Measurements from ENCODE around the gene ARFGEF2.

- PRO-cap = no peak
Measured at GRCh38 chr20:47708757-47709484, 76.4 kb downstream of the SULF2 start.

GRCh38 chr20:47725418-47725798 lies 59.9 kb downstream of the SULF2 start:
- PRO-cap = no peak

DNA sequence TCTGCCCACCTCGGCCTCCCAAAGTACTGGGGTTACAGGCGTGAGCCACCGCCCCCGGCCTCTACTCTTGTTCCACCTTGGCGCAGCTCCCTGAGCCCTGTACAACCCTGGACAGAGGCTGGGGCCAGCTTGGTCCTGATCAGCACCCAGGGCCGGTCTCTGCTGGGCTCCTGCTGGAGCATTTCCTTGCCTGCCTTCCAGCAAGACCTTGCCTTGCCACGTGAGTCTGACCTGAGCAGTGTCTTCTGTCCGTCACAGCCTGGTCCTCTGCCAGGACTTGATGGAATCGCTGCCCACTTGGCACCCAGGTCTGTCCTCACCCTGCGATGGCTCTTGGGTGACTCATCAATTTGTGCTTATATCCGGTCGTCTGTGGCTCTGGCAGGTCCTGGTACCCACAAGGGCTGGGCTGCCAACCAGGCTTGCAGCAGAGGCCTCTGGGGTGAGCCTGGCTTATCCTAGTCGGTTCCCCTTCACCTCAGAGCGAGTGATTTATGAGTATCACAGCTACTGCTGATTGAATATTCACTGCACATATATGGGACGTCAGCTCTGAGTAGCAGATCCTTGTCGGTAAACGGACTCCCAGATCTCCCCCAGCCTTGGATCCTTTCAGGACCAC lies 10.0 kb upstream of the SULF2 start:
- PRO-cap = no peak

- PRO-cap = no peak
Measured at GRCh38 chr20:47809705-47810250, 24.5 kb upstream of the SULF2 start.

- PRO-cap = unidirectional peak, minus-strand start at chr20:47844362
Measured at GRCh38 chr20:47844170-47844865, 59.0 kb upstream of the SULF2 start.

DNA sequence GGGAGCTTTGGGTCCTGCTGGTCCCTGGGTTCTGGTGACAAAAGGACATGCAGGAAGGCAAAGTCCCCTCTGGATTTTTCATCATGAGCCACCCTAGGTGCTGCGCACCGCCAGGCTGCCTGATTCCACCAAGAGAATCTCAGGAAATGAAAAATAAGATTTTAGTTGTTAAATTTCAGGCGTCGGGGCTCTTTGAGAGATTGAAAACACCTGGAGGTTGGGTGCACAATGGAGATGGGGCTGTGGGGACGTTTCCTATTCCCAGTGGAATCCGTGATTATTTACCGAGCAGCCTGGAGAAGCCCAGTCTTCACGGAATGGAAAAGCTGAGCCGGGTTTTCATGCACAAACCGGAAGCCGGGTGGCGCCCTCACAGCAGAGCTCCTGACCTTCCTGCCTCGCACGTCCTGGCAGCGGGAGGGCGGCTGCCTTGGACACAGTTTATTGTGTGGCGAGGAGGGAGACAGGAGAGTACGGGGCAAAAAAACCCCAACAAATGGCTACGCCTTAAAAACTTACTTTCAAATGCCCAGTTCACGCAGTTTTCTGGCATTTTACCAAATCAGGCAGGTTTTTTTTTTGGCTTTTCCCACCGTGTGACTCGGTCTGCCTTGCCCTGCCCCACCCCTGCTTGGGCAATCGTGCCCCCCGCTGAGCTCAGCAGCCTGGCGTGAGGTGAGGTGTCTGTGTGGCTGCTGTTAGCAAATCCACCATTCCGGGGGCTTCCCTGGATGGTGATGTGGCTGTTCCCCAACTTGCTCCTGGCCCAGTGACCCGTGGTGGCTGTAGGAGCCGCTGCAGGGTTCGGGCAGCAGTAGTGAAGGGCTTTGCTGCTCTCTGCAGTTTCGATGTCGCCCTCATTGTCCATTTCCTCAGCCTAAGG lies 187.0 kb upstream of the SULF2 start:
- PRO-cap = unidirectional peak, plus-strand start at position 444 of the sequence

DNA sequence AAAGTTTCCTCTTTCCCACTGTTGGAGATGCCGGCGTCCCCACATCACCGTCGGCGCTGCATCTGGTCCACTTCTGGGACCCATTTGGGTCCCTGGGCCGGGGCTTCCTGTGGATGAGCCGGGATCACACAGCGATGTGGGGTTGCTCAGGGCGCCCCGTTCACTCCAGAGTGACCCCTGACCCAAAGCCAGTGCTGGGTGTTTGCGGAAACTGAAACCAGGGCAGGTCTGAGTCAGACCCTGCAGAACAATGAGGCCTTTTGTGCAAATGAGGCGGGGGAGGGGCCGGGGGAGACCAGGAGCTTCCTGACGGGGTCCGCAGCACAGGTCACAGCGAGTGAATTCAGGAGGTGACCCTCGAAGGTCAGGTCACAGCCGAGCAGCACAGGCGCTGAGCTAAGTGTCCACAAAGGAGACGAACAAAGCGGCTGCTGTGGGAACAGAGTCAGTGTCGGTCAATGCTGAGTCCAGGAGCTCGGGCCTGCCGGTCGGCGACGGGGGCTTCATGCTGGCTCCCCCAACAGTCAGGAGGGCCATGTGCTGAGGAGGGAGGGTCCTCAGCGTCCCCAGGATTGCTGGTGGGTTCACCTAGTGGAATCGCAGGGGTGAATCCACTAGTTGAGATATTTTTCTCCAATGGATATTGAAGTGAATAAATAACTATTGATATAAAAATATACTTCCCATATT lies 188.2 kb upstream of the SULF2 start:
- PRO-cap = no peak

DNA sequence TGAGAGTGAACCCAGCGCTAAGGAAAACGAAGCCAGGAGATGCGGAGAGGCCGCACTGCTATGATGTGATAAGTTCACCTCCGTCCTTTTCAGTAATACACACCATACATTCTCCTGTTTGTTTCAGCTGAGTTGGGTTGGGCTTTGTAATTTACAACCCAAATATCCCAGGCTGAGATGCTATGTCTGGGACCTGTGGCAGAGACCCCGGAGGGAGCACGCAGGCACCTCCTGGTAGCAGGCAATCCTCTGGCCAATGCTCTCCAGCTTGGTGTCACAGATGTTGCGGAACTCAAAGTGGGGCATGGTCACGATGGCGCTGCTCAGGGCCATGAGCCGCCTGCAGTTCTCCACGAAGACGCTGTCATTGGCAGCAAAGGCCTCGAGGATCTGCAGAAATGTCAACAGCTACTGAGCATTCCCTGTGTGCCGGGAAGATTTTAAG lies 177.1 kb downstream of the PREX1 start:
- PRO-cap = no peak

- PRO-cap = no peak
Measured at GRCh38 chr20:48739347-48740017, 88.3 kb downstream of the PREX1 start.

DNA sequence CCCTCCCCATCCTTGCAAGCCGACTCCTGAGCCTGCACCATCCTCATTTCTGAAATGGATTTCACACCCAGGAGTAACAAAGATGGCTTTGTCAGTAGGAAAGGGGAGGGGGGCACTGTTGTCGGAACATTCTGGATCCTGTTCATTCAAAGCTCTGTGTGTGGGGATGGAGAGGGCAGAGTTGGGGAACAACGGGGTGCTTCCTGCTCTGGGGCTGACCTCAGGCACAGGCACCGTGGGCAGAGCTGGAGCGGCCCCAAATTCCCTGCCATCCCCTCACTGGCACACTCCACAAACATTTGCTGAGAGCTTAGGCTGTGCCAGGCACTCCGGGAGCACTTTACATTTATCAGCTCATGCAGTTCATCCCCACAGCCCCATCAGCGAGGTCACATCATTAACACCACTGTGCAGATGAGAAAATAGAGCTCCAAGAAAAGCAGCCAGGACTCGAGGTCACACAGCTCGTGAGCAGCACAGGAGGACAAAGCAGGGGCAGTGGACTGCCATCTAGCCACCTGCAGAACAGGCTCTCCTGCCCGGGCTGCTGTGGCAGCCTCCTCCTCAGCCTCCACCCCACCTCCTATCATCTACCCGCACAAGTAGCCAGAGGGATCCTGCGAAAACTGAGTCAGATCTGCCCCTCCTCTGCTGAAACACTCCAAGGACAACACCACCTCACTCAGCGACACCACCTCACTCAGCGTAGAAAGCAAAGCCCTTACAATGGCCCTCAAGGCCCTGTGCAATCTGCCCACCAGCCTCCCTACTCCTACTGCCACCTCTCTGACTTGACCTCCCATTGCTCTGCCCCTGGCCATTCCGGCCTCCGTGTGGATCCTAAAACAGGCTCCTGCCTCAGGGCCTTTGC lies 19.6 kb downstream of the PREX1 start:
- PRO-cap = no peak

DNA sequence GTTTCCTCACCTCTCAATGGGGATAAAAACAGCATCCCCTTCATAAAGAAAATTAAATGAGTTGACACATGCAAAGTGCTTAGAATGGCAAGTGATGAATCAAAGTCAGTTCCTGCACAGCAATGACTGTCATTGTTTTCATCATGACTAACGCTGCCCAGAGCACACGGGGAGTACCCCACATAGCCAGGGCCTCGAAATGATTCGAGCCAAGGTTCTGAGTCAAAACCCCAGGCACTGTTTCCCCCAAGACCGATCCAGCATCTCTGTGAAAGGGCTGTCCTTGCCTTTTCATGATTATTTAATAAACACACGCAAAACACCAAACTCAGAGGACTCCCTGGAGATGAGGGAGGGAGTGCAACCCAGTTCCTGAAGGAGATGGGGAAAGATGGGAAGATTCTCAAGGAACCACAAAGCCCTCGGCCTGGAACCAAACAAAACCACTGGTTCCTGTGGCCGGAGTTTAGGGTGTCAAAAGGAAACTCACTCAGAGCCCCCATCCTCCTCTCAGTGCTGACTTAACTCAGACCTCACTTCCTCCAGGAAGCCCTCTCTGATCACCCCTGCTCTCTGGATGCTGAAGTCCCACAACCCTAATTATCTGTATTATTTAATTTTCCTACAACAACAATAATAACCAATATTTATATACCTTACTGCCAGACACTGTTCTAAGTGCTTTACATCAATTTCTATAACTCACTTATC lies 3.7 kb downstream of the PREX1 start:
- PRO-cap = no peak

- PRO-cap = no peak
Measured at GRCh38 chr20:48851823-48852261, 24.0 kb upstream of the PREX1 start.

DNA sequence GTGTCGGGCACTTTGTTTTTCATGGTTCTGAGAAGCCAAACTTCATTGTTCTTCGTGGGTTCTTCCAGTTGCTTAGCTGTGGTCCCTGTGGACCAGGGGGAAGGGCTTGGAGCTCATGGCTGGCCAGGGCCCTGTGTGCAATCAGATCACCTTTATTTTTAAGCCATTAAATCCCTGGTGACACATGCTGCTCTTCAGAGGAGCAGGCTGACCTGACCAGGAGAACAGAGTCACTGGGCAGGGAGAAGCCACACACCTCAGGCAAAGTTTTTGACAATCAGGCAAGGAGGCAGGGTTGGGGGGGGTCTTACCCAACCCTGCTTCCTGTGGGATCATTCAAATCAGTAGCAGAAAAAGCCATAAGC lies 36.9 kb upstream of the PREX1 start:
- PRO-cap = no peak

GRCh38 chr20:48920013-48920719 lies 1.3 kb upstream of the ARFGEF2 start:
- PRO-cap = no peak

DNA sequence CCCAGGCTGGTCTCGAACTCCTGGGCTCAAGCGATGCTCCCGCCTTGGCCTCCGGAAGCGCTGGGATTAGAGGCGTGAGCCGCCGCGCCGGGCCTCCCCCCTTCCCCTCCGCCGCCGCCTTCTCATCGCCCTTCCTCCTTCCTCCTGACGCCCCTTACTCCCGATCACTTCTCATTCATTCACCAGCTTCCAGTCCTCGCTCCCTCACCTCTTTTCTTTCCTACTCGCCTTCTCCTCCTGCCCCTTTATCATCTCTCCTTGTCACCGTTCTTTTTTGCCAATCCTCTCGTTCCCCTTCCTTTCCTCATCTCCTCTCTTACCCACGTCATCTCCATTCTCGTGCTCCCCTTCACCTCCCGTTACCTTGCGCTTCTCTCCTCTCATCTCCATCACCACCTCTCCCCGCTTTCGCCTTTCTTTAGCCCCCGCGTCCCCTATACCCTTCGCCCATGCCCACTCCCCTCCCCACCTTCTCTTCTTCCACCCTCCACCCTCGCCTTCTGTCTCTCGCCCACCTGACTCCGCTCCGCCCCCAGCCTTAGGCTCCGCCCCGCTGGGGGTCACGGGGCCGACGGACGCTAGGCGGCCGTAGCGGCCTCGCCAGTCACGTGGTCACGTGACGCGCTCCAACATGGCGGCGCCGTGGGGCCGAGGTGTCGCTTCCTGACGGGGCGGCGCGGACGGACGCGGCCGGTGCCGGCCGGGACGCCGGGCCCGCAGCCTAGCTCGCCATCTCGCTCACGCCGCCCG lies at the start of gene ARFGEF2:
ARFGEF2 (plus strand) TSS at position 607 of the 750 bp plus-strand sequence.
- PRO-cap = bidirectional peak, plus-strand start at position 607 of the sequence, minus-strand start at position 540 of the sequence

DNA sequence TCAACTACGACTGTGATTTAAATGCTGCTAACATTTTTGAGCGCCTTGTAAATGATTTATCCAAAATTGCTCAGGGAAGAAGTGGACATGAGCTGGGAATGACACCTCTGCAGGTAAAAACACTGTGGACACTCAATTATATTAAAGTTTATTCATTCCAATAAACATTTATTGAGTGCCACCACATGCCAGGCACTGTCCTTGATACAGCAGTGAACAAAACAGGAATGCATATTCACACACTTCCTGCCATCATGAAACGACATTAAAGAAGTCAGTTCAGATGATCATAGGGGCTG lies 51.6 kb downstream of the ARFGEF2 start:
- PRO-cap = no peak

- PRO-cap = no peak
Measured at GRCh38 chr20:48983259-48984275, 62.1 kb downstream of the ARFGEF2 start.

DNA sequence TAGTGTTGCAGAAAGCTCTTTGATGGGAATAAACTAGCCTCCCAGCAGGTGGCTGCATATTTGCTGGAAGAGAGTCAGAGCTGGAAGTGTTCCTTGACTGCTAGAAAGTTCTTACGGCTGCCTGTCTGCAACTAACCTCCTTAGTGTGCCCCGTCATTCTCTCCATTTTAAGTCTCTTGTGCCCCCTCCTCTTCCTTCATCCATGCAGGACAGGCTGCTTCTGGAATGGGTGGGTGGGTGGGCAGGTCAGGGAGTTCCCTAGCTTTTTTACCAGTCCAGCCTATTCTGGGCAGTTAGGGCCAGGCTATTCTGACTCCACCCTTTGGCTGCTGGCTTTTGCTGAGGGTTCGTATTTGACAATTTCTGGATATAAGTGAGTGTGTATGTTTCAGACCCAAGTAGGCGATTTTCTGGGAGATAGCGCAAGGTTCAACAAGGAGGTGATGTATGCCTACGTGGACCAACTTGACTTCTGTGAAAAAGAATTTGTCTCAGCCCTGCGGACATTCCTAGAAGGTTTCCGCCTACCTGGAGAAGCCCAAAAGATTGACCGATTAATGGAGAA lies 61.0 kb upstream of the CSE1L start:
- PRO-cap = no peak

DNA sequence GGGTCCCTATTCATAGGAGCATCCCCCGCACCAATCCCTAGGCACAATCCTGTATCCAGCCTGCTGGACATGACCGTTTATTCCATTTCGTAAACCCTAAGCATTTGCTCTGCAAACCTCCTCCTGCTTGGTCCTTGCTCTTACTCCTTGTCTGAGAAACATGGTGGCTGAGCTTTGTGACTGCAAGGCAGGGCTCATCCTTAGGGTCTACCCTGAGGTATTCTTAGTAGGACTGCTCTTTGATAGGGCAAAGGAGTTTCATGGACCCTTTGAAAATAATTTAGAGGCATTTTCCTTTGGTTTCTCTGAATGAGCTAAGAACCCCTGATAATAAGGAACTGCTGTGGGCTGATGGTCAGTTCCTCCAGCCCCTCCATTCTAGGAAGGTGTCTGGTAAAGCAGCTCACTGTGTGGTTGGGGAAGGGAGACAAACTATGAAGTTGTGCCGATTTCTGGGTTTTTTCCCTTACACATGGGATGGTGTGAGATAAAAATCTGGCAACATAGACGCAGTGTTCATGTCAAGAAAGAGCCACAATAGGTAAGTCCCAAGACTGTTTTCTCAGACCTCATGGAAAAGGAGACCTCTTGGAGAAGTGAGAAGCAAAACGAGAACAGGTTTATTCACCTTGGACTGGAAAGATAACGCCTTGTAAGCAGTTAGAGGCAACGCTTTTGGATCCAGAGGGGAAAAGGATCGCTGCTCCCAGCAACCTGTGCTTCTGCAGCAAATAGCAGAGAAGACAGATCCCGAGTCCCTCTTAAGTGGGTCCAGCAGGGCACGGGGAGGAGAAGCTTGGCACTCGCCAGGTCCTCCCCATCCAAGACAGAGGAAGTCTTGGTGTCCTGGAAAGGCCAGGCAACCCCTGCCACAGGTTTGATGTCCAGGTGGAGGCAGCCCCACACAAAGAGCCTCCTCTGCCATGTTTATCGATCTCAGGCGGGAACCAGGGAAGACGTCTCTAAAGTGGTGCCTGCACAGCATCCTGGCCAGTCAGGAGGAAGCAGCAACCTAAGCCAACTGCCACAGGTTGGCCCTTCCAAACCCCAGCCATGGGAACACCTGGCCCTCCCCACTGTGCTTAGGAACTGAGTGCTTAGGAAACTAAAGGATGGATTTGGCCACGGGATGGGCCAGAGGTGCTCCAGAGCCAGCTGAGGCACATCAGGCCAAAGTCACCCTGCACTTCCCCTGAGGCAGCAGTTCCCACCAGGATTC lies 56.5 kb downstream of the CSE1L start:
- PRO-cap = no peak

DNA sequence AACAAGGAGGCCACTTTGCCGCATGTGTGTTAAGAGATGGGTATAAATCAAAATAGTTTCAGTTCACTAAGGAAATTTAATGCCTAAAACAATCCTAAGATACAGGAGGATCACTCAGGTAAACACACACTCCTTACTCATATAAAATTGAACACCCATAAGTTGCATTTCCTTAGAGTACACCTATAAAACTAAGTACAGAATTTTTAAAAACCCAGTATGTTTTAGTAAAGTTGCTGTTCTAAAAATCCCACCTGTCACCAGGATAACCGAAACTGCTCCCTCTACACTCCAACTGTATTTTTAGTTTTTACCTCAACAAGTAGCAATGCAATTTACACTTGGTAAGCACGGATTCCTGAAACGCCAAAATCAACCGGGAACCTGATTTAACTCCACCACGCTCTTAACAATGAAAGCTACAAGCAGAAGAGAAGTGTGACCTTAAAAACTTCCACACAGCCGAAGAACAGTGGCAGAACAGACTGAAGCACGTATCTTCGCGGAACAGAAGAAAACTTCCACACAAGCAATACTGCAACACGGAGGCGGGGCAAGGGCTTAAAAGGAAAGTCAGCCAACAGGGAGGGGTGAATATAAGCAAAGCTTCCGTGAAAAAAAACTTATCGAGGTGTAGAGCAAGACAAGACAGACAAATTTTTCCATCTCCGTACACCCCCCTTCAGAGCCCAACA lies 1.6 kb downstream of the STAU1 start:
- PRO-cap = bidirectional peak, plus-strand start at position 626 of the sequence, minus-strand start at position 487 of the sequence